Pericardium fibroblast (primary cell): ENCODE results near the genes MAGEB6, GK and DMD.

- RAMPAGE, long total RNA, result no peak
Observed at GRCh38 chrX:23333879-23334616, 601 bp upstream of the PTCHD1 start.

DNA sequence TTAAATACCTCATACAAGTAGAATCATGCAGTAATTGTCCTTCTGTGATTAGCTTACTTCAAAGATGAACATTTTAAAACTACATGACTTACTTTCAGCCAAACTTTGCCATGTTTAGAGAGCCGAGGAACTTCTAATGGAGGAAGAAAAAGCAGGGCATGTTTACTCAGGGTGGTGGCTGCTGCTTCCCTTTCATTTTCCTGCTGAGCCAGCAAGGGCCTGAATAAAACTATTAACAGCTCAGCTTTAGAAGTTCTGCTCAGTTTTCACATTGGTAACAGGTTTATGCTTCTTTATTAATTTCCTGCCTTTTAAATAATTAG is 62.2 kb downstream of the APOO start:
- RAMPAGE, long total RNA, result no peak

GRCh38 chrX:23952906-23953777 is 45.3 kb downstream of the CXorf58 start:
- RAMPAGE, long total RNA, result no peak

DNA sequence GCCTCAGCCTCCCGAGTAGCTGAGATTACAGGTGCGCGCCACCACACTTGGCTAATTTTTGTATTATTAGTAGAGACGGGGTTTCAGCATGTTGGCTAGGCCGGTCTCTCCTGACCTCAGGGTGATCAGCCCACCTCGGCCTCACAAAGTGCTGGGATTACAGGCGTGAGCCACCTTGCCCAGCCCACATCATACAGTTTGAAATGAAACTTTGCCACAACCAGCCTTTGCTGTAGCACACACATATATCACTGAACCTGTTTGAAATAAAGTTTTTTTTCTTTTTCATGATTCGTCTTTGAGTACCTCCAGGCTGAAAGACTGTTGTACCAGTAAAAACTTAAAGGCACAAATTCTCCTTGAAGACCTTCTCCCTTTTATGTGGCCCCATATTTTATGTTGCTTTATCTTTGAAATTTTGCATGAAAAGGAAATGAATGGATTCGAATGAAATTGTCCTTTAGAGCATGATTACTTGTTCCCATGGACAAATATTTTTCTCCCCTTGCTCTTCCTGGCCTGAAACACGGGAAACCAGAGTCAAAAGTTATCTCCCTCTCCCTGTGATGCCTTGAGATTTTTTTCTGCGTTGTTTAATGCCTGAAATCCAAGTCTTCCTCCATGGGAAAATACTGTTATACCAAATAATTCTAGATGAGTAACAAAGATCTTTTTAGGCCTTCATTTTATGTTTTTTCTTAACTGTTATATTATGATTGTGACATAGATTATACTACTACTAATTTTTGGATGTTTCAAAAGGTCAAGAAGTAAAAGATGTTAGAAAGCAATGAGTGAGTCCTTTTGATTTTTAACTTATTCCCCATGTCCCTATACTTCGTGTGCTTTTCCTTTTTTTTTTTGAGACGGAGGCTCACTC is 22.7 kb downstream of the EIF2S3 start:
- RAMPAGE, long total RNA, result no peak

GRCh38 chrX:24081375-24081902 is 26.7 kb downstream of the EIF2S3 start:
- RAMPAGE, long total RNA, result no peak

DNA sequence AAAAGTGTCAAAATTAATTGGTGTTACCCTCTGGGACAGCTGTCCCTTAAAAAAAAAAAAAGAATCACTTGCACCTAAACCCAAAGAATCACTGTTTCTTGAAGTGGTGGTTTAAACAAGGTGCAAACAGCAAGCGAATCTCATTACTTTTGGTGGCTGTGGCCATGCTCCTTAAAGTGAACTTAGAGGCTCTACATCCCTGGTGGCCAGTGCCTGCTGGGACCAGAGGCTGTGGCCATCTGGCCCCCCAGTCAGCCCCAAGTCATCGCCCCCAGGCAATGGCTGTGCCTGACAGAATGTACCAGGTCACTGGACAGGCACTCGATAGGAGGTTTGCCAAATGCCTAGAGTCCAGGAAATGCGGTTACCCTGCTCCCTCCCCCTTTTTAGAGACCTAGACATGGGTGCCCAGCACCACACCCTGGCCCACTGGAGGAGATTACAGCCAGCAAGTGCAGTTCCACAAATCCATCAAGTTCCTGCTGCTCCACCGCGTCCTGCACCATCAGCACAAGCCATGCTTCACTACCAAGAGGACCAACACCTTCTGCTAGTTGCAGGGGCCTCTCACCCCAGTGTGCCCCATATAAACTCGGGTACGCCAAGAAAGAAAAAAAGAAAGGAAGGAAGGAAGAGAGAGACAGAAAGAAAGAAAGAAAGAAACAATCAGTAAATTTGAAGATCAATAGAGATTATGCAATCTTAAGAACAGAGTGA is 16.3 kb upstream of the ZFX start:
- RAMPAGE, long total RNA, result no peak

DNA sequence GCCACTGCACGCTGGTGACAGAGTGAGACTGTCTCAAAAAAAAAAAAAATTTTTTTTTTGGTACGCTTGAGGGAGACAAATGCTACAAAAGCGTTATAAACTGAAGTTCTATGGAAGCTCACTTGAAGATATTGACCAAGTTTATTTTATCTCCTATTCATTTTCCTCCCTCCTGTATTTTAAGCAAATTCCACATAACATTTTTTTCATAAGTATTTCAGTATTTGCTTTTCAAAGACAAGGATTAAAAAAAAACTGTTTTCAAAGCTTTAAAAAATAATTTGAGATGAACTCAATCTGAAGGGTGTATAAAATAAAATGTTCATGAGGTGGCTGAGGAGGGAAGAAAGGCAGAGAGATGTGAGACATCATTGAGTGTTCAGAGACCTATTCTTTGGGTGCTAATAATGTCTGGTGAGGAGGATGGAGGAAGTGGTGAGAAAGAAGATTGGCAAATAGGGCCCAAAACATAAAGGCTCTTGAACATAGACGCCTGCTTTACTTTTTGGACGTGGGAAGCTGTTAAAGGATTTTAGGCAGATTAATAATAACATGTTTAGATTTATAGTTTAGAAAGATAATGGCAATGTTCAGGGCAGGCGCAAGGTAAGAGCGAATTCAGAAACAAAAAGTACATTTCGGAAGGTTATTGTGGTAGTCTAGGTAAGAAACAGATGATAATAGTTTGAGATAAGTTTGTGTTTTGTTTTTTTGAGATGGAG is 38.8 kb downstream of the ZFX start:
- RAMPAGE, long total RNA, result no peak

DNA sequence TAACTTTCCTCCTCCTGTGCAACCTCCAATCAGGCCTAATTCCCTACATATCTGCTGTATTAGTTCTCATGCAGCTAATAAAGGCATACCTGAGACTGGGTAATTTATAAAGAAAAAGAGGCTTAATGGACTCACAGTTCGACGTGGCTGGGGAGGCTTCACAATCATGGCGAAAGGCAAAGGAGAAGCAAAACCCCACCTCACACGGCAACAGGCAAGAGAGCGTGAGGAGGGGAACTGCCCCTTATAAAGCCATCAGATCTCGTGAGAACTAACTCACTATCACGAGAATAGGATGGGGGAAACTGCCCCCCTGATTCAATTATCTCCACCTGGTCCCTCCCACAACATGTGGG is 16.7 kb downstream of the SUPT20HL2 start:
- RAMPAGE, long total RNA, result no peak

DNA sequence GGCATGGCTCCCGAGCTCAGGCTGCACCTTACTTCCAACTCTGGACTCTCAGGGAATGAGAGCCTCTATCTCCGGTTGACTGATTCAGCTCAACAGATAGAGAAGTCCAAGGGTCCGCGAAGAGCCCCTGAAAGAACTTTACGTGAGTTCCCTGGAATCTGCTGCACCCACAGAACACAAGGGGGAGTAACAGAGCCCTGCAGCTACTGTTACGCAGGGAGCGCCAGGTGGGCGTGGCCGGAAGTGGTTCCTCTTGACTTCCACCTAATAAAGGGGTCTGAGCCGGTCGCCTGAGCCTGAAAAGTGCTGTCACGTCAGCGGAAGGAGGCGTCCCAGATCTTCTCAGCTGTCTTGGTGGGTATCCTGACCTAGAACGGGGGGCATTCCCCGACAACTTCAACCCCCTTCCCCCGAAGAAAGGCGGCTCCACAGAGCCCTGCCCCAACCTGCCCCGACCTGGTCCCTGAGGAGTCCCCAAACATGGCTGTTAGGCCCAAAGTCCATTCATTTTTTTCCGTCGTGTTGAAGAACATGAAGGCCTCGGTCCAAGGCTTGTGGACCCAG is at the start of gene MAGEB6:
MAGEB6 (plus strand) TSS at position 267 of the 564 bp plus-strand sequence.
- RAMPAGE, long total RNA, result no peak

DNA sequence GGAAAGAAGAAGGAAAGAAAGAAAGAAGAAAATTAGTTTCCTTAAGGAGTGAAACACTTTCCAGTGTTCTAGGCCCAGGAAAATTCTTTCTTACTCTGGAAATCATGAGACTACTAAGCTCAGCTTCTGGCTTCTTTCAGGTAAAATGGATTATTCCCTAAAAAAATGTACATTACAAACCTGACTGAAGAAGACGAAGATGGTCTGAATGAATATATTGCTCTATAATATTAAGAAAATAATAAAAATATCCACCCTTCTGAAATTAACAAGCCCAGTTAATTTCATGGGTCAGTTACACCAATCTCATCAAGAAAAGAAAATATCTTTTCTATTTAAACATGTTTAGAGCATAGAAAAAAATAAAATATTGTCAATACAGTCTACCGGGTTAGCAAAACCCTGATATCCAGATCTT is 118.0 kb upstream of the MAGEB2 start:
- RAMPAGE, long total RNA, result no peak

DNA sequence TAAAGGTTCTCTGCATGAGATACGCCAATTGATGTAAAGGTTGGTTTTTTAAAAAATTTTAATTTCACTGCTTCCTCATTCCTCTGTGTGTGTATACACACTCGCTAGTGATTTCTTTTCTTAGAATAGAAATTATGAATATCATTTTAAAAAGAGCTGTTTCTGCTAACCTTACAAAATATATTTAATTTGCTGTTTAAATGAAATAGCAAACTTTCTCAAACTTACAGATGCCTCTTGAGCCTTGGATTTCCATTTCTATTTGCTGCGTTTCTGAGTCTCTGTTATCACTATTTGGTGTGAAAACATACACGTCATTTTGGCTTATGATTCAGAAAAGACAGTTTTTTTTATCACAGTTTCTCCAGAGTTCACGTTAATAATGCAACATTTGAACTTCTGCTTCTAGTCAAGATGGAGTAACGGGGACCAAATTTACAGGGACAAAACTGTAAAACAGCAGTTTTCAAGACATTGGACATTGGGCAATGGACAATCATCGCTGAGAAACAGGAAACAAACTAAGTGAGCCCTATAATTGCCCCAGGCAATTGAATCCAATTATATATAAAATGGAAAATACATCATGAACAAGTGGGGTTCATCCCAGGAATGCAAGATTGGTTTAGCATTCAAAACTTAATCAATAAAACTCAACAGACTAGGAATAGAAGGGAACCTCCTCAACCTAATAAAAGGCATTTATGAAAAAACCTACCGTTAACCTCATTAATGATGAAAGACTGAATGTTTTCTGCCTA is 36.1 kb upstream of the TASL start:
- RAMPAGE, long total RNA, result no peak

- RAMPAGE, long total RNA, result no peak
Observed at GRCh38 chrX:30638552-30638989, 14.7 kb upstream of the GK start.

- RAMPAGE, long total RNA, result start-site peak on the plus strand at chrX:30653400-30653504, 25 and 13 reads in 2 replicates
Observed at GRCh38 chrX:30653250-30654545, at the start of gene GK. Gene GK, plus strand, starts transcription at chrX:30653423.

DNA sequence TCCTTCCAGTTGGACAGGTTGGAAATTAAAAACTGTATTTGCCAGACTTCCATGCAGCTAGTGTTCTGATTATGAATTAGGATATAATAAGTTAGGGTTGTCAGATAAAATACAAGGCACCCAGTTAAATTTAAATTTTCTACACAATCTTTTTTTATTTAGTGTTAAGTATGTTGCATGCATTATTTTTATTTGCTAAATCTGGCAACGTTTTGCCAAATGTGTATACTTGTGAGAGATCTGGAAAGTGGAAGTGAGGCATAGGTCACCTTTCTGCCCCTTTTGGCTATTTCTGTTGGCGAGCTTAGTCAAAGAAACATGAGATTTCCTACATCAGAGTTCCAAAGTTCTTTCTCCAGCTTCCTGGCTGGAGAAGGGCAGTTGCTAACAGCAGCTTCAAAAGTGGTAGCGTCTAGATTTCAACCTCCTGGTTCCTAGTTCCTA is 455.5 kb upstream of the FTHL17 start:
- RAMPAGE, long total RNA, result no peak

DNA sequence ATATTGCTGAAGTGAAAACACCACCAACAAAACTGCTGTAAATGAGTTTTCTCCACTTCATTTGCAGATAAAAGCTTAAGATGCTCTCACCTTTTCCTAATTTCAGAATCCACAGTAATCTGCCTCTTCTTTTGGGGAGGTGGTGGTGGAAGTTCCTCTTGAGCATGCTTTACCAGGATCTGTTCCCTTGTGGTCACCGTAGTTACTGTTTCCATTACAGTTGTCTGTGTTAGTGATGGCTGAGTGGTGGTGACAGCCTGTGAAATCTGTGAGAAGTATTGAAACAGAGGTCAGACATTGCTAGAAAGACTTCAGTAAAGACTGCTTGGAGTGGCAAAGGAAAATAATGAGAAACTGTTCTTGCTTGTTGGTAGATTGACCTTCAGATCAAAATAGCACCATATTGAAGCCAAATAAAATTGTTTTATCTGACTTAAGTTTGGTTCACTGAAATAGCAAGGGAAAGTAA is 666.2 kb downstream of the DMD start:
- RAMPAGE, long total RNA, result no peak

DNA sequence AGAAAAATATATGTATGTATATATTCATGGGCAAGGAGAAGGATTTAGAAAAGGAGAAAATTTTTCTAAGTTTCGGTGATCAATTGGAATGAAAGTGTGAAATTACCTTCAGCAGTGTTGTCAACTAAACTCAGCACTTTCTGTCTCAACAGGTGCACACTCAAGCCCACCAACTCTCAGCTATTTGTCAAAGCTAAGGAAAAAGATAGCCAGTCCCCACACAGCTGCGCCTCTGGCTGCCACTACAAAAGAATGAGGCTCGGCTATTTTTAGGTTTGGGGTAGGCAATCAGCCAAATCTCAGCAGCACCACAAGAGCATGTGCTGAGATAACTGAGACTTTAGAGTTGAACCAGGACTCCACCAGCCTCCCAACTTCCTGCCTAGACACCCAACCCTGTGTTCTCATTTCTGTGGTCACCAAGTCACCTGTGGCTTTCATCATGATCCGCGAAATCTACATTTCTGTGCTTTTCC is 28.1 kb downstream of the DMD start:
- RAMPAGE, long total RNA, result no peak

DNA sequence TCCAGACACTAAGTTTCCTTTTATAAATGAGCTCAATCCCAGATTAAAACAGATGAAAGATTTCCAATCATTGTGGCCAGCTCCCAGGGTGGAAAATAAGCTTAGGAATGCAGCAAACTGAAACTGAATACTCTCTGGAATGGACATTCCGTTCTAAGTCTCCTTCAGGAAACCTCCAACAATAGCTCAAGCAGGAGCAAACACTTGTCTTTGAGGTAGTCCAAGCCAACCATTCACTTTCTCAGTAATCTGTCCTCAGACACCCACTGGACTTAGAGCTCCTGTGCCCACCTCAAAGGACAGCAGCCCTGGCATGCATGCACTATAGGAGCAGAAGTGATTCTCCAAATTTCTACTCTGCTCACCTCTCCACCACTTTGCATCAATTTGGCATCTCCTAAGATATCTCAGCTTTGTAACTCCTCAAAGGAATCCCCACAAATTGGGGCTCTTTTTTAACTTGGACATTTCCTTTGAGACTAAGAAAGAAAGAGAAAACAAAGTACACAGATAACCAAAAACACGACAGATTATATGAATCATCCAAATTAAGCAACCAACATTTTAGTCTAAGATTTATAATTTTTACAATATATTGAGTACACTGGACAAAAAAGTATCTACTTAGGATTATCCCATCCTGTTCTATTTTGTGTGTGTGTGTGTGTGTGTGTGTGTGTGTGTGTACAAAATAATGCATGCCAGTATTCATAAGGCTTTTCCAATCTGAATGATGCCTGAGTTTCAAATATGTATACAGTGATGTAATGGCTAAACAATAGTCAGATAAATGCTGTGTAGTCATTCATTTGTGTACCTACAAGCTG is 16.1 kb downstream of the DMD start:
- RAMPAGE, long total RNA, result no peak

- RAMPAGE, long total RNA, result start-site peak on the minus strand at chrX:33211466-33211562, 50 and 68 reads in 2 replicates
Observed at GRCh38 chrX:33211317-33211880, at the start of gene DMD. Gene DMD, minus strand, starts transcription at chrX:33211549.

DNA sequence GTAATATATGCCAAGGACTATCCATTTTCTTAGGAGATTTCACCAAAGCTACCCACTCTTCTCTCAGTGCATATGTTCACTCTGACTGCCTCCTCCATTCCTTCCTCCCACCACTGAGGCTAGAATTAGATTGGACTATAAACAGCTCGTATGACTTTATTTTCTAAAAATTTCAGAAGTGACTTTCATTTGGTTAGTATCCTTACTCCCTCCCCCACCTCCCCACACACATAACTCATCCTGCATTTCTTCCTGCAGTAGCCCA is 405.0 kb downstream of the FAM47A start:
- RAMPAGE, long total RNA, result no peak

GRCh38 chrX:37043578-37043954 is 35.4 kb downstream of the FAM47C start:
- RAMPAGE, long total RNA, result no peak